Renal cortical epithelial cell (primary cell): ENCODE data around the gene MTMR10.

GRCh38 chr15:28737538-28738260 lies 25.5 kb upstream of the GOLGA8M start:
- RRBS: no CpG with 5 or more reads among the region's 105 CpGs

DNA sequence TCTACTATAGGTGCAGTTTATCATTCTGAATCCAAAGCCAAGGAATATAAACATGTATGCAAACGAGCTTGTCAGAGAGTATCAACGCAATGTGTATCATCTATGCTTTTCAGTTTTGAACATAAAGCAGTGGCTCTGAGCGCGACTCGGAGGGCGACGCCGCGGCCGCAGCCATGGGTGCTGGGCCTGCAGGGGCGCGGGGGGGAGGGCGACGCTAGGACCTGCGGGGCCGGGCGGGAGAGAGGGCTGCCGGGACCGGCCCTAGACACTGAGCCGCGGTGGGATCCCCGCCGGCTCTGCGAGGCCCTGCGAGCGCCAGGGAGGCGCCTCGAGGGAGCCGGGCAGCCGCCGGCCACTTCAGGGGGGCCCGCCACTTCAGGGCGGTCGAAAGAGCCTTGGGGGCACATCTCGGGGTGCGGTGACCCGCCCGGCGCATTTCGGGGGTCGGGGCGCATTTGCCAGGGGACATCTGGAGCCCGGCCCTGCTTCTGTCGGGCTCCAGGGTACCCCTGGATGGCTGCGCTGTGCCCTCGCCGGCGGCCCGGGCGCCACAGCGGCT lies 59.8 kb downstream of the GOLGA6L7 start:
- RRBS: no CpG with 5 or more reads among the region's 51 CpGs

DNA sequence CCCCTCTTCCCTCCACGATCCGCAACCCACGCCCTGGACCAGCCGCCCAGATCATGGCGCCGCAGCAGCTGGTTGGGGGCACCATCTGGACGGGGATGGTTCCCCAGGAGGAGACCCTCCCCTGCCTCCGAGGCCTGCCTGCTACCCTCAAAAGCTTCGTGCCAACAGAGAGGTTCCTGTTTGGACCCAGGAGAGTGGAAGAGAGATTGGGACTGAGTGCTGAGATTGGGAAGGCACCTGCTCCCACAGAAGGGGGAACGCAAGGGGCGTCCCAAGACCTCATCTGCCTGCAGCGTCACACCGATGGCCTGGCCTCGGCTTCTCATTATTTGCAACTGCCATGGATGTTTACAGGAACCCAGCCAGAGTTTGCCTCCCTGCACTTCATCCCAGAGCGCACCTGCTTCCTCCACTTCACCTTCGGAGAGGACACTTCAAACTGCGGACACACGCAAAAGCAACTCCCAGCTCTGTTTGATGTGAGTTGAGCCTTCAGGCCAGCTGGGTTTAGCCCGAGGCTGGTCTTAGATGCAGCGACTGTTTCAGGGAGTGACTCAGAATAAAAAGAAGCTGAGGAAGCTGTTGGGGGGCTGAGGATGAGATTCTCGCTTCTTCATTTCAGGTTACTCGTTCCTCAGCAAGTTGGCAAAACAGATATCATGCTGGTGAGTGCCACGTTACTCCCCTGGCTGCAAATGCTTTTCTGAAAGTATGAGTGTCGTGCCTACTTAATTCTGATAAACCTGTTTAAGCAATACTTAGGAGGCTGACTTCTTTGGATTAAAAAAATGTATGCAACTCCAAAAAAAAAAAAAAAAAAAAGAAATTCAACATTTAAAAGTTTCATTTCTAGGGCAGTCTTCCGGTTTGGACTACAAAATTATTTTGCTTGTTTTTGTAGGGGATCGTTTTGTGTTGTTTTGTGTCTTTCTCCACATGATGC lies 58.7 kb downstream of the GOLGA6L7 start:
- RRBS: no CpG with 5 or more reads among the region's 26 CpGs

GRCh38 chr15:28973991-28974670 lies 88.4 kb downstream of the APBA2 start:
- RRBS: no CpG with 5 or more reads among the region's 9 CpGs

DNA sequence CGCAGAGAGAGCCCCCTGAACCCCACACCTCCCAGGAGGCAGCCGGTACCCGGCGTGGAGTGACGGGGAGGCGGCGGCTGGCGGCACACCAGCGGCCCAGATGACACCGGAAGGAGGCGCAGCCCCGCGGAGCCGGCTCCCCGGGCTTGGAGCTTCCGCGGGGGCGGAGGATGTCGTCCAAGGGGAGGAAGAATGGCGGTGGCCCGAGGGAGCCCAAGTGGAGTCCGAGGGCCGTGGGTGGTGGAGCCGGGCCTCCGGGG lies 166.2 kb downstream of the NSMCE3 start:
- RRBS: 24% methylated on average over 10 of the region's 25 CpGs

- RRBS: 2% methylated on average over 6 of the region's 22 CpGs
Measured at GRCh38 chr15:29139831-29140534, 129.6 kb downstream of the NSMCE3 start.

DNA sequence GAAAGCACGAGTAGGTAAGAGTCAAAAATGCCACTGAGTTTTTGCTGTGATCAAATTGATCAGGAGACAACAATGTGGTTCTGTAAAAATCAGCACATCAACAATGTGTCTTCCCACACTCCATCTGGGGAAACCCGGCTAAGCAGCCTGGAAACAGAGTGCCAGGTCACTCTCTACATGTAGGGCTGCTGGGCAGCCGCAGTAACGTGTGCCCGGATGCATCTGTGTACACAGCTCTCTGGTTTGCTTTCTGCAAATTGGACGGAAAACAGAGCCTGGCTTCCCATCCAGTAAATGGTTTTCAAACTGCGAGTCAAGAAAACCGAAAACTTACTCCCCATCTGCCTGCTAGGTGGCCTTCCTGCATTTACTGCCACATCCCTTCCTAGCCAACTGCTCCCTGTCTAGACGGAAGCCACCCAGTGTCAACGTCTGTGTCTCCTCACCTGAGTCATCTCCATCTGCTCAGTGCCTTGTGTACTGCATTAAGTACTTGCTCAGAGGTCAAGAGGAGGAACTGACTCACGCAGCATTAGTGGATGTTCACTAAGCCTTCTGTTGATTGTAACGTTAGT lies 124.1 kb downstream of the TJP1 start:
- RRBS: 94% methylated on average over 4 of the region's 12 CpGs

GRCh38 chr15:29871370-29871827 lies 49.1 kb upstream of the TJP1 start:
- RRBS: no CpG with 5 or more reads among the region's 19 CpGs

GRCh38 chr15:29883075-29883521 lies 60.8 kb upstream of the TJP1 start:
- RRBS: no CpG with 5 or more reads among the region's 3 CpGs

- RRBS: no CpG with 5 or more reads among the region's 6 CpGs
Measured at GRCh38 chr15:29888520-29889061, 66.3 kb upstream of the TJP1 start.

DNA sequence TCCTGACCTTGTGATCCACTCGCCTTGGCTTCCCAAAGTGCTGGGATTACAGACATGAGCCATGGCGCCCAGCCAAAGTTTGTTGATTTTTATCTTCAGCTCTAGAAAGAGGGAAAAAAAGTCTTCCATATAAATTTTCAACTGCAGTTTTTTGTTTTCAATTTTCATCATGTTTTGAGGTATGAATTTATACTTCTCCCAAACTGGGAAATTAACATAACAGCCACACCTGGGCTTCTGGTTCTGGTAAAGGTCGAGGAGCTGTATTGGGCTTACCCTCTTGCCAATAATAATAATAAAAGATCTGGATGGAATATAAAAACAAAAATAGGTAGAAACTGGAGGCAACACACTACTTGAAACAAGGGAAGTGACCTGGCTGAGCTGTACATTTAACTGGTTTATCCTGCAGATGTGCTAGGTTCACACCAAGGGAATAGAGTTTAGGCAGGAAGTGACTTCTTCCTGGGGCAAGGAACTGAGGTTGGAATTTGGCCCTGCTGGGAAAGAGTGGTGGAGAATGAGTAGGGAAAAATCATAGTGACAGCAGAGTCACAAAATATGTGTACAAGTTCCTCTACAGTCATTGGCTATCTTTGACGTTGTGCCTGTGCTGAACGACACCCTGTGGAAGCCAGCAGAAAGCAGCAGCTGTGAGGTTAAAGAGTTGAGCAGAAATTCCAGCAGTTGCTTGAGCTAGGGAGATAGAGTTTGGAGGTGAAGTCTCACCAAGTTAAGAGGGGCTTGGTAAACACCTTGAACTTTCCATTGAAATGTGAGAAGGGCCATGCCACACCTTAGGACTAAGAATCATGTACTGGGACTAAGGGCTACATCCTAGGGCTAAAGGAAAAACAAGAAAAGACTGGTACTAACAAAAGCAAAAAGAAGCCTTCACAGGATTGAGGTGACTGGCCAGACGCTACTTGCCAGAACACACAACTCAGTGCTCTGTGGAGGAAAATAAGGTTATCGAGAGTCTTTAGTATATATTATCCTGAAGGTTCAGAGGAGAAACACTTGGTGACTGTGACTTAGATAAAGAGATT lies 66.3 kb downstream of the GOLGA8H start:
- RRBS: no CpG with 5 or more reads among the region's 7 CpGs

DNA sequence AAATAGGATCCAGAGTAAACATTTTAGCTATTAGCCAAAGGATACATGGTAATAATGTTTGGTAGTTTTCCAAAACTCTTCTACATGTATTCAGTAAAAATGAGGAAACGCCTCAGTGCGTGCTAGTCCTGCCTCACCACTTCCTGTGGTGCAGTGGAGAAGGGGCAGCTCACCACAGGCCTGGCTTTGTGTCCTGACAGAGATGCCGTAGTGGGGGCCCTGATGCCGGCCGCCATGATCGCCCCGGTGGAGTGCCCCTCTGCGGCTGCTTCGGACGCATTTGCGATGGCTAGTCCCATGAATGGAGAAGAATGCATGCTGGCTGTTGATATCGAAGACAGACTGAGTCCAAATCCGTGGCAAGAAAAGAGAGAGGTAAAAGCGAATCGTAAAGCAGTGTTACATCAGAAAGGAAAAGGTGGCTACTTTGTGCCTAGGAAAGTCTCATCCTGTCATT lies 80.3 kb upstream of the FAN1 start:
- RRBS: no CpG with 5 or more reads among the region's 15 CpGs

DNA sequence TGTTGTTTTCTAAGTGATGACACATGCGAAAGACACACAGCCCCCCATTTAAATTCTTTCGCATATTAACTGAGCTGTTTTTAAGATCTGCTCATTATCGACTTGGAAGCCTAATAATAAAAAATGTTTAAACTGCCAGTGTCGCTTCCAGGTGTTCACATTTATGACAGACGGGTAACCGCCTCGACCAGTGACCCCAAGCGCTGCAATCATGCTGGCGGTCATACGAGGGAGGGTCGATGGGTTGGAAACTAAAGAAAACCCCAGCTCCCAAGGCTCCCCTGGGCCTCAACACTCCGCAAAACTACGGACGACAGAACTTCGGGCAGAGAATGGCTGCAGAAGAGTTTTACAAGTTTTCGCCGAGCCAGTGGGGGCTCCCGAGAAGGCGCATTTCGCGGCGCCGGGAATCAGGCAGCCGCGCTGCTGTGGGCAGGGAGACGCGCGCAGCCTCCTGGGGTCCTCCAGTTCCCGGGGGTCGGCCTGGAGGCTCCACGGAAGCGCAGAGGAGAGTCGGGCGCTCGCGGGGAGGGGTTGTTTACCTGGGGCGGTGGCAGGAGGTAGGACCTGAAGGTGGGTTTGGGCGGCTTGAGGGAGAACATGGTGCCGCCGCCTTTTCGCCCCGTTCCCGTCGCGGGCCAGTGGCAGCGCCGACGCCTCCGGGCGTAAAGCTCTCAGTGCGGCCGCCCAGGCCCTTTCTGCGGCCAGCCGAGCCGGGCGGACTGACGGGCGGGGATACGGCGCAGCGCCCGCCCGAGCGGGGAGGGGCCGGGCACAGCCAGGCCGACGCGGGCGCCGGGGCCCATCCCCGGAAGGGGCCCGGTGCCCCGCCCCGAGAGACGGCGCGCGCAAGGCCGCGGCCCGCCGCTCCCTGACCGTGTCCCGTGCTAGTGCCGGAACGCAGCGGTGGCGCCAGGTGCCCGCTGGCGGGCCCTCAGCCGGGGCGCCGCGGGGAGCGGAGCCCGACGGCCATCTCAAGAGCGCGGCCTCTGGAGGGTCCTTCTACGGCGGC lies at the start of gene MTMR10:
TSS of gene MTMR10 (minus strand) at position 724 of the 1,012 bp plus-strand sequence.
- RRBS: 1% methylated on average over 42 of the region's 101 CpGs

GRCh38 chr15:30992372-30992518 lies 817 bp upstream of the MTMR10 start:
- RRBS: no CpG with 5 or more reads among the region's 1 CpG

GRCh38 chr15:31013896-31014211 lies 22.4 kb upstream of the MTMR10 start:
- RRBS: no CpG with 5 or more reads among the region's 1 CpG

DNA sequence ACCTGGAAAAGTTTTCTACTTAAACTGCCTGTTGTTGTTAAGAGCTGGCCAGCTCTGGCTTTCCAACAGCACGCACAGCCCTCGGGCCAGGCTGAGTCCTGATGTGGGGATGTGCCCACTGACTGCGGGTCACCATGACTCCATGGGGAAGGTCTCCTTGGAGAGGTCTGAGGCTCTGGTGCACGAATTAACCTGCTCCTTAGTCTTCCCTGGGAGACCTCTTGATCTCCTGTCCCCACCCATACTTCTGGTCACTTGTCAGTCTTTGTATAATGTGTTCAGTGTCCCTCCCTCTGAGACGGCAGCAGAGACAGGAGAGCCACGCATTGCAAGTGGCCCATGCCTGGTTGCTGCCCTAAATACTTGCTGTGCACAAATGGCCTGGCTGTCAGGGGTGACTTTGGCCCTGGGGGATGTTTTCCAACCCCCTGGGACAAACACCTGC lies 17.0 kb downstream of the KLF13 start:
- RRBS: no CpG with 5 or more reads among the region's 6 CpGs

- RRBS: no CpG with 5 or more reads among the region's 13 CpGs
Measured at GRCh38 chr15:31349029-31349700, 22.5 kb downstream of the KLF13 start.

DNA sequence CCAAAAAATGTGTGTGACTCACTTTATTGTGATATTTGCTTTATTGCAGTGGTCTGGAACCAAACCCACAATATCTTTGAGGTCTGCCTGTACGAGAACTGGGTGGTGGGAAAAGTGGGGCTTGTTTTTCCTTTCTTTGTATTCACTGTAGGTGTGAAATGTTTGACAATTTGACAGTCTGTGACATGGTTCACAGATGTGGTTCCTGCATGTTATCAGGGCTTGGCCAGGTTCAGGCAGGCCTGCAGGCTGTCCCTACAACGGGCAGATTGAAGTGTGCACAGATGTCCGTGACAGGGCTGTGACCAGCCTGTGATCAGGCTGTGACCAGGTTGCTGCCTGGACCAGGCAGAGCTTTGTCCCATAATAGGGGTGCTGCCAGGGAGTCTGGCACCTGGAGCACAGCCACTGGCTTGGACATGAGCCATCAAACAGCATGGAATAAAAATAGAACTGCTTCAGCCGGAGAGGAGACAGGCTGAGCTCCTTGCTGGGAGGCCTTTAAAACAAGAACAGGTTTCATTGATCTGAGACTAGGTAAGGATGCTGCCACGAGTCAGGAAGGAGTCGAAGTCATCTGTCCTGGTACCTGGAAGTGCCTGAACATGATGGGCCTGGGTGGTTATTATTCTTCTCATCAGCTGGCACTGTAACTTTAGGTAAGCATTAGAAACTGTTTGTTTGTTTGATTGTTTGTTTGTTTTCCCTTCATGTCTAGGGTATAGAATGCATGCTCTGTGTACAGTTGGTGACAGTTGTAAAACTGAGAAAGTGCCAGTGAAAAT lies 61.1 kb downstream of the KLF13 start:
- RRBS: no CpG with 5 or more reads among the region's 6 CpGs

DNA sequence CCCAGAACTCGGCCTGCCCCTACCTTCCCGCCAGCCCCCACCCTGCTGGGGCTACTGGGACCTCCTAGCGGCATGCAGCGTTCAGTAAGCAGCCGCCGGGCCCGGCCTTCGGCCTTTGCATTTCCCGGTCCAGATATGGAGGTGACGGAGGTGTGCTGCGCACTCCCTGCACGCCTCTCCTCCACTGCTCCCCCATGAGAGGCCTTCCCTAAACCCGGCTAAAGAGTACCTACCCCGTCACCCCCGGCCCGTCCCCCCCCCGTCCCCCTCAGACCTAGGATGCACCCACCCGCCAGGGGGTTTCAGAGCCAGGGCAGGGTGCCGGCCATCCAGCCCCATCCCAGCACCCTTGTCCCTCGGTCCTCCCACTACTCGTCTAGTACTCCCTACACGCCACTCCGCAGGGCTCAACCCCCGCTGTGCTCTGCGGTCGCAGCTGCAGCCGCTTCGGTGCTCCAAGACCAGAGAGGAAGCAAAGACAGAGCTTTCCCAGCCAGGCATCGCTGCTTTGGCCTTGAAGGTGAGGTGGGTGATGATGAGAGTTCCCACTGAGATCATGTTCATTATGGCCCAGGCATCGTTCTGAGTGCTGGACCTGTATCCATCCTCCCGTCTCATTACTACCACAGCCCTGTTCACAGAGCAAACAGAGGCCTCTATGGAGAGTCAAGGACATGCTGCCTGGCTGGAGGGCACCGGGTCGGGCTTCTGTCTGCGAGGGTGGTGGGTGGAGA lies 66.7 kb downstream of the KLF13 start:
- RRBS: 16% methylated on average over 9 of the region's 34 CpGs

- RRBS: 0% methylated on average over 6 of the region's 27 CpGs
Measured at GRCh38 chr15:31396929-31397648, 70.5 kb downstream of the KLF13 start.